Subcutaneous adipose tissue (tissue), 3 donors: ENCODE measurements around a stretch of chr20.

- PRO-cap, result no peak
- RAMPAGE, long total RNA, 3 experiments, result no peak in any of the 3 experiments
These were observed 3.8 kb downstream of the CEBPB start for GRCh38 chr20:50194444-50194891.

DNA sequence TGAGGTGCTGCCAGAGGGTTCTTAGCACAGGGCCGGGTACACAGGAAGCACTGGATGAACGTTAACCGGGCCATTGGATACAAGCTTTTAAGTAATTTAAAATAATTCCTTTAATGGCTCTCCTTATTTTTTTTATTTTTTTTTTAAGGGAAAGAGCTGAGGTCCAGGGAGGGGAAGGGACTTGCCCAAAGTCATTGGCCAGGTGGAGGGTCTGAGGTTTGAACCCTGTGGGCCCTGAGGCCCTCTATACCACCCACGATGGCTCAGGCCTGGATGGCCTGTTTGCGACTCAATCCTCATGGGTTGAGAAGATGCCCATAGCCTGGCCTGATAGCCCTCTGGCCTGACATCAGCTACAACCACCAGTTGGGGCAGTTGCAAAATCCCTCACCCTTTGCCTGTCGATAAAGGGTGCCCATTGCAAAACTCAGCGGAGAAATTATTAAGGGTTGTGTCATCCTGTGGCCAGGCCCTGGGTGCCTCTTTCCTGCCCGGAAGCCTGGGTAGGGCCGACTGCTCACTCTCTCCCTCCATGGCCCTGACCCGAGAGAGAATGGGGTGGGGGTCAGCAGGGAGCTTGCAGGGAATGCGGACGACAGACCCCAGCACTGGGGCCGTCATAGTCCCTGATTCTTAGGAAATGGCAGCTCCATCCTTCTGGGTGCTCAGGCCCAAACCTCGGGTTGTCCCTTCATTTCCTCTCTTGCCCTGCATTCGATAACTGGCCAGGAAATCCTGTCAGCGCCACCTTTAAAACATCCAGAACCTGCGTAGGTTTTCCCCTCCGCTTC is 30.8 kb downstream of the CEBPB start:
- PRO-cap, result no peak
- RAMPAGE, long total RNA, 3 experiments, result no peak in any of the 3 experiments

DNA sequence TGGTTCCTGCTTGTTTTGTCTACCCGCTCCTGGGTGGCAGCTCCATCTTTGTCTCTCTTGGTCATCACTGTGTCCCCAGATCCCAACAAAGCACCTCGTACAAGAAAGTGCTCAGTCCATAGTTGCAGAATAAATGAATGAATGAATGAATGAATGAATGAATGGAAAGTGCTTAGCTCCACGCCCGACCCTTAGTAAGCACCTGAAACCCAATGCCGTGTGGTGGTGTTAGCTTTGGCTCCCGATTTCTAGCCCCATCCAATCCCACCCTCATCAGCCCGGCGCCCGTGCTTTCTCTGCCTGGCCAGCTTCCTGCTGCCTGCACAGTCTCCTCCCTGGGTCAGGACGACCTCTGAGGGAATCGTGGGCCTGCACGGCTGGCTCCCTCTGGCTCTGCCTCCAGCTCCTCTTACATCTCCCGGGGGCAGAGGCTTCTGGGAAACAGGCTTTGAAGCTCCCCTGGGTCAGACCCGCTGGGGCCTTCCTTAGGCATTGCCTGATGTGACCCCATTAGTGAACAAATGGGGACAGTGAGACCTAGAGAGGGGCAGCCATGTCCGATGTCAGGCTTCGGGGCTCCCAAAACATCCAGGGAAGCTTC is 94.0 kb downstream of the CEBPB start:
- PRO-cap, result no peak
- RAMPAGE, long total RNA, 3 experiments, result no peak in any of the 3 experiments

DNA sequence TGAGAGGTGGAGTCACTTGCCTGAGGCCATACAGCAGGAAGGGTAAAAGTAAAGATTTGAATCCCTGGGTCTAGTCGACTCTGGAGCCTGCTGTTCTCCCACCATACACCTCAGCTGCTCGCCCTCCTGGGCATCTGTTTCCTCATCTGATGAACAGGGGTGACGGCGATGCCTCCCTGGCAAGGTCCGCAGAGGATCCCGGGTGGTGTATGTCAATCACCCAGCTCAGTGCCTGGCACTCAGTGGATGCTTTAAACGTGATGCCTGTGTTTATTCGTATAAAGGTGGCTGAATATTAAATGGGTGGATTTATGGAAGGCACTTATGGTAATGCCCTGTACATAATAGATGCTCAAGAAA is 101.2 kb downstream of the CEBPB start:
- PRO-cap, result no peak
- RAMPAGE, long total RNA, 3 experiments, result no peak in any of the 3 experiments

DNA sequence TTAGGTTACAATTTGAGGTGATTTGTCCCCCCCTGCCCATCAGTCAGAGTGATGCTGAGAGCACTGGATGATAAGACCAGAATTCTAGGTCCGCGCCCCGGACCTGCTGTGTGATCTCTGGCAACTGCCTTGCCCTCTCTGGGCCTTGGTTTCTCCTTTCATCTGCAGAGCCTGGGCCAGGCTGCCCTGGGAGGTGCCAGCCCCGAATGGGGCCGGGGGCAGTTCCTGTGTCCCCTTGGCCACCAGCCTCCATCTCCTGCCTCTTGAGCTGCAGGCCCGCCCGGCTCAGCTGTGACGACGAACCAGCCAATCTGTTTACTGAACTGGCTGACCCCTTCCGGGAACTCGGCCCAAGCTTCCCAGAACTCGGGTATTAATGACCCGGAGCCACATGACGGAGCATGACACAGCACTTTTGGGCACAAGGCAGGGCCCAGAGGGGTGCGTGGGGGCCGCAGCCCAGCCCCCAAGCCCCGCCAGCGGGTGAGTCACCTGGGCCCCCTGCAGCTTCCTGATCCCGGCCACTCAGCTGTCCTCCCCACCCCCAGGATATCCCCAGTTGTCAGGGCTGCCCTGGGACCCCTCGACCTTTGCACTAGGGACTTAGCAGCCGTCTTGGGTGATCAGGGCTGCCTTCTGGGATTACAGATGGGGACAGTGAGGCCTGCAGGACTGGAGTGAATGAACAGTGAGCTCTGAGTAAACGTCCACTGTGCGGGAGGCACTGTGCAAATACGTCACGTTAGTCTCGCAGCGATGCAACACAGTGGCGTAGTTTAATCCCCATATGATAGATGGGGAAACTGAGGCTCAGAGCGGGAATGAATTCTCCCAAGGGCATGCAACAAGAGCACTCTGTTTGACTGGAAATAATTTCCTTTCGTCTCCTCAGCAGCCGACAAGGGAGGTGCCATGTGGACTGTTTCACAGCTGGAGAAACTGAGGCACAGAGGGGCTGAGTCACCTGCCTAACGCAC is 102.0 kb downstream of the CEBPB start:
- PRO-cap, result bidirectional peak, plus-strand start at position 362 of the sequence, minus-strand start at position 265 of the sequence
- RAMPAGE, long total RNA, 3 experiments, result no peak in any of the 3 experiments

- PRO-cap, result bidirectional peak, plus-strand start at chr20:50308951, minus-strand start at chr20:50308671; bidirectional peak, plus-strand start at chr20:50309540, minus-strand start at chr20:50309364
- RAMPAGE, long total RNA, 3 experiments, result no peak in any of the 3 experiments
These were observed 118.3 kb downstream of the CEBPB start for GRCh38 chr20:50308551-50309788.

DNA sequence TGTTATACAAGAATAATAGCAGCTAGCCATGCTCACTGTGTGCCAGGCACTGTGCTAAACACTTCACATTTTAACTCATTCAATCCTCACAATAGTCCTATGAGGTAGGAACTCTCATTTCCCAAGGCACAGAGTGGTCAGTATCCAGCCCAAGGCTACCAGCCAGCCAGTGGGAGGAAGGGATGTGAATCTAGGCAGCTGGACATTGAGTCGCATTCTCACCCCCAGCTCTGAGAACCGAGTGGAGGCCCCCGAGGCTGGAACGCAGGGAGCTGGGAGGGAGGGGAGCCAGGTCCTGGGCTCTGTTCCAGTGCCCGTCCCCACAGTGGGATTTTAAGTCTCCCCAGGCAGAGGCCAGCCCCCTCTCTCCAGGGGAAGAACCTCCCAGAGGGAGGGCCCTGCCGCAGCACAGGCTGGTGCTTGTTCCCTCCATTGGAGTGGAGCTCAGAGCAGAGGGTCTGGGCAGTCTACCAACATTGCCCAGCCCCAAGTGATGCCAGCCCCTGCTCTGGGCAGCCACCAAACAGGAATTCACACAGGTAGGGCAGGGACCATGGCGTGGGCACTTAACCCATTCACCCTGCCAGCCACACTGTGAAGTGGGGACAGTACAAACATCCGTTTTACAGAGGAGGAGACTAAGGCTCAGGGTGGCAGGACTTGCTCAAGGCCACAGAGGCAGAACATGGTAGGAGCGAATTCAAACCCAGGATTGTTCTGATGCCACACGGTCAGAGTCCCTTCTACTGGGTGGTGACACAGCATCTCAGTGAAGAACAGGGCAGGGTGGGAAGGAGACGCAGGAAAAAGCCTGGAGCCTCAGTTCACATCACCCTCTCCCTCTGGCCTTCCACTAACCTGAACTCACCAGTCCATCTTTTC is 131.4 kb downstream of the CEBPB start:
- PRO-cap, result no peak
- RAMPAGE, long total RNA, 3 experiments, result no peak in any of the 3 experiments

- PRO-cap, result no peak
- RAMPAGE, long total RNA, 3 experiments, result no peak in any of the 3 experiments
These were observed 140.6 kb upstream of the PTPN1 start for GRCh38 chr20:50369584-50369983.

DNA sequence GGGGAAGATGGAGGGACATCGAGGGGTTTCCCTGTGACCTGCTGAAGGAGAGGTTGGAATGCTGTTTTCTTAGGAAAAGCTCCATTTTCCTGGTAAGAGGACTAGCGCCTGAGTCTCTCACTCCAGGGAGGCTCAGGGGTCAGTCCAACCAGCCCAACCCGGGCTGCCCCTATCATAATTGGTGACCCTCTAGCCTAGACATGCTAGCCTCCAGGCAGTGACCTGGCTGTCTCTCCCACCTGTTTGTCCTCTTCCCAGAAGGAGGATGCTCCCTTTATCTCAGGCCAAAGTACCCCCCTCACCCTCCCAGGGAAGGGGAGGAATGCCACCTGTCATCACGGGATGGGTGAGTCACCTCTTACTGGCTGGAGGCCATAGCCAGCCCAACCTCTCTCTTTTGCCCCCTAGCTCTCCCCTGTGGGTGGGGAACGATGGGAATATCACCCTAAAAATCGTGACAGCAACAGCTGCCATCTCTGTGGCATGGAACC is 137.6 kb upstream of the PTPN1 start:
- PRO-cap, result no peak
- RAMPAGE, long total RNA, 3 experiments, result no peak in any of the 3 experiments

- PRO-cap, result no peak
- RAMPAGE, long total RNA, 3 experiments, result no peak in any of the 3 experiments
These were observed 120.9 kb upstream of the PTPN1 start for GRCh38 chr20:50389160-50389850.

- PRO-cap, result no peak
- RAMPAGE, long total RNA, 3 experiments, result no peak in any of the 3 experiments
These were observed 106.4 kb upstream of the PTPN1 start for GRCh38 chr20:50403547-50404341.

DNA sequence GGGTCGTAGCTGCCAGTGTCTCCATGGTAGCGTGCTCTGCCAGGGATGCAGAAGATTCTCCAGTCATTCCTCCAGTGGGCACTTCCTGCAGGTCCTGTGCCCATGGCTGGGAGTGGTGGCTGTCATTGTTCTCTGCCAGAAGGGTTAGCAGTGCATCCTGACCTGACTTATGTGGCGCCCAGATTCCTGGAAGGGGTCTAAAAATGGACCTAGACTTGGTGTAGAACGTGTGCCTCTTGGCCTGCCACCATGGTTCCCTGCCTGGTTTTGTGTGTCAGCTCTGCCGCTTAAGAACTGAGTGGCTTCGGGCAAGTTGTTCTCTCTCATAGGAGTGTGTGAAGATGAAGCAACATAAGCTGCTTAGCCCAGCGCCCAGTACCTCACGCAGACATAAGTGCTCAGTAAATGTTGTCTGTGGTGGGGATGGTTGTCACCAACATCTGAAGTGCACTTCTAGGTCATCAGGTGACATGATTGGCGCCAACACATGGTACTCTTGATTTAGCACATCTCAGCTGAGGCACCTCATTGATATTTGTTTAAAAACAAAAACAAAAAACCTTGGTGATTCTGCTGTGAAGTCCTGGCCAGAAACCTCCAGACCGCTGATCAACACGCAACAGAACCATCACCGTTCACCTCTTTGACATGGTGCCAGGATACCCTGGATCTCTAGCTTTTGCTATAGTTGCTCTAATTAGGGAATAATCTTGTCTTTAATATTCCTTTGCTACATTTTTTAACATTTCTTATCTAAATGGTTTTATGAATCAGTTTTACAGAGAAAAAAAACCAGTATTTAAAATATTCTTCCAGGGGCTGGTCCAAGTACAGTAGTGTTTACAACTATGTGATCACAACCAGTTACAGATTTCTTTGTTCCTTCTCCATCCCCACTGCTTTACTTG is 52.3 kb downstream of the PTPN1 start:
- PRO-cap, result no peak
- RAMPAGE, long total RNA, 3 experiments, result no peak in any of the 3 experiments

GRCh38 chr20:50567913-50568298 is 57.7 kb downstream of the PTPN1 start:
- PRO-cap, result unidirectional peak, plus-strand start at chr20:50568055
- RAMPAGE, long total RNA, 3 experiments, result no peak in any of the 3 experiments

DNA sequence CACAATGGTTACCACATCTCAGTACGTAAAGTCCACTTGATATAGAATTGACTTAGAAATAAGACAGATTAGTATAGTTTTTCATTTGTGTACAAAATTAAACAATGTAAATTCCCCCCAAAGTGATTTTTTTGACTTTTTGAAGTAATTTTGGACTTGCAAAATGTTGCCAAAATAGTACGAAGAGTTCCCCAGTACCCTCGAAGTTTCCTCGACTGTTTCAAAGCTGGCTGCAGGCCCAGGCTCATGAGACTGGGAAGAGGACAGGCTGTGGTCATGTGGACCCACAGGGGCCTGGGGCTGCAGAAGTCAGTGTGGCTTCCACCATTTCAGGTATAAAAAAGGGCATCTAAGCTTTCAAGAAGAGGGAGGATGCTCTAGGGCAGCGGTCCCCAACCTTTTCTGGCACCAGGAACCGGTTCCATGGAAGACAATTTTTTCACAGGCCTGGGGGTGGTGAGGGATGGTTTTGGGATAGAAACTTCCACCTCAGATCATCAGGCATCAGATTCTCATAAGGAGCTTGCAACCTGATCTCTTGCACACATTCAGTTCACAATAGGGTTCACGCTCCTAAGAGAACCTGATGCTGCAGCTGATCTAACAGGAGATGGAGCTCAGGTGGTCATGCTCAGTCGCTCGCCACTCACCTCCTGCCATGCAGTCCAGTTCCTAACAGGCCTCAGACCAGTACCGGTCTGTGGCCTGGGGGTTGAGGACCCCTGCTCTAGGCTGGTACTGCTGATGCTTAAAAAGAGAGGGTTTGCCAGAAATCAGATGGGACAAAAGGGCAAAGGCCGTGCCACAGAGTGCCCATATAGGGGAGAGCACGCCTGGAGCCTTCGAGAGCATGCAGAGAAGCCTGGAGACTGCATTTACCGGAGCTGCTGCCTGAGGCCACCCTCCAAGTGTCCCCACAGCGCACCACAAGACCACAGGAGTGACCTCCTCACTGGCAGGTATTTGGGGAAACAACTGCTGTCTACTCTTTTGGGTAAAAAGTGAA is 75.2 kb downstream of the PTPN1 start:
- PRO-cap, result no peak
- RAMPAGE, long total RNA, 3 experiments, result no peak in any of the 3 experiments

- PRO-cap, result no peak
- RAMPAGE, long total RNA, 3 experiments, result no peak in any of the 3 experiments
These were observed 38.8 kb downstream of the RIPOR3 start for GRCh38 chr20:50652579-50652963.

DNA sequence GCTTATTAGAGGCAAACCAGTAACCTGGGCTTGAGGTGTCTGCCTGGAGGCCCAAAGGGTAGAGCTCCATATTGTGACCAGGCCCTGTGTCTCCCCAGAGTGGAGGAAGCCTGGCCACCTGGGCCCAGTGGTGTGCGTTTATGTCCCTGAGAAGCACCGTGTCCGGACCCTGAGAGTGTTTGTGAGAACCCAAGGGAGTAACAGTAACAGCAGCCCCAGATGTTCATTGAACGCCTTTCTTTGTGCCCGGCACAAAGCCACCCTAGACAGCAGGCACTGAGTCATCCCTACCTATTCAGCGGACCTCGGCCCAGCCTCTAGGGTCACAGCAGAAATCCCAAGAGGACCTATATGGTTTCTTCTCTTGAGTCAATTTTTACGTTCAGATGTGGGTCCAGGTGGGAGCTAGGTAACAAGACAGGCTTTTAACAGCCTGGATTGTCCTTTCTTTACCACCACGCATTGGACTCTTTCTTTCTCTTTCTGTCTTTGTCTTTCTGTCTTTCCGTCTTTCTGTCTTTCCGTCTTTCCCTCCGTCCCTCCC is 24.5 kb downstream of the BCAS4 start:
- PRO-cap, result no peak
- RAMPAGE, long total RNA, 3 experiments, result no peak in any of the 3 experiments

DNA sequence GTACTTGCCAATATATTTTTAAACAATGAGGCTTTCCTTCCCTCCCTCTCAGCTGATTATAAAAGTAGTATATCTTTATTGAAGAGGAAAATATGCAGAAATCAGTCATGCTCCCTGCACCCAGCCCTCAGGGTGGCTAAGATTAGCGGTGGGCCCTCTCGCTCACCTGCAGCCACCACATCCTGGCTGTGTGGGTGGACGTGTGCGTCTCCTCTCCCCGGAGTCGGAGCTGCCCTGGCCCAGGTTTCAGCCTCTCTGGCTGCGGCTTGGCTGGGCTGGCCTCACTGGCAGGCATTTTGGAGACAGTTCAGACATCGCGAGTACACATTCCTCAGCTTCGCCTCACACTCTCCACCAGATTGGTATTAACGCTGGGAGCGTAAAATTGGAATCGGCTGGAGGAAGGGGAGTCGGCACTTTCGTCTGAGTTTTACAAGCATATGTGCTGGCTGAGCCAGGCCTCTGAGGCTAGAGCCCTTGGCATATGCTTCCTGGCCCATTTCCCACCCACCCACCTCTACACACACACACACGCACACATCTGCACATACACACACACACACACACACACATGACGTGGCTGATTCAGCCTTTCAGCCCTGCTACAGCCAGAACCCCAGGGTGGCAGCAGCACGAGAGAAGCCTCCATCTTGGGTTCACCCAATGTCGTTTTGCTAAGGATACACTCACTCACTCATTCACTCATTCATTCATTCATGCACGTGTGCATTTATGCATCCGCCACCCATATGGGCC is 42.8 kb downstream of the BCAS4 start:
- PRO-cap, result no peak
- RAMPAGE, long total RNA, 3 experiments, result no peak in any of the 3 experiments

GRCh38 chr20:50848257-50849520 is 53.8 kb downstream of the BCAS4 start:
- PRO-cap, result no peak
- RAMPAGE, long total RNA, 3 experiments, result no peak in any of the 3 experiments

- PRO-cap, result no peak
- RAMPAGE, long total RNA, 3 experiments, result no peak in any of the 3 experiments
These were observed 8.8 kb downstream of the DPM1 start for GRCh38 chr20:50949427-50950114.

GRCh38 chr20:50955110-50955337 is 3.3 kb downstream of the DPM1 start:
- PRO-cap, result no peak
- RAMPAGE, long total RNA, 3 experiments, result no peak in any of the 3 experiments